Measurements from ENCODE around the genes ACTR3B and CNPY1.

GRCh38 chr7:152460419-152460883 lies 24.6 kb upstream of the KMT2C start:
- RRBS, result no CpG with 5 or more reads among the region's 6 CpGs
CAGE:
- cytosol, long polyA plus RNA, result no peak
- long polyA plus RNA, result no peak
- nucleus, long polyA plus RNA, result no peak

- RRBS, result 1% methylated on average over 24 of the region's 35 CpGs
CAGE:
- cytosol, long polyA plus RNA, result no peak
- long polyA plus RNA, result no peak
- nucleus, long polyA plus RNA, result no peak
Measured at GRCh38 chr7:152463520-152463892, 27.7 kb upstream of the KMT2C start.

GRCh38 chr7:152759251-152759942 lies at the start of gene ACTR3B:
Gene ACTR3B, plus strand, starts transcription at chr7:152759752.
- RRBS, result 2% methylated on average over 34 of the region's 56 CpGs
CAGE:
- cytosol, long polyA plus RNA, result no peak
- long polyA plus RNA, result no peak
- nucleus, long polyA plus RNA, result no peak

GRCh38 chr7:153404334-153405775 lies 645.3 kb downstream of the ACTR3B start:
- RRBS, result 6% methylated on average over 3 of the region's 20 CpGs
CAGE:
- cytosol, long polyA plus RNA, result no peak
- long polyA plus RNA, result no peak
- nucleus, long polyA plus RNA, result no peak

DNA sequence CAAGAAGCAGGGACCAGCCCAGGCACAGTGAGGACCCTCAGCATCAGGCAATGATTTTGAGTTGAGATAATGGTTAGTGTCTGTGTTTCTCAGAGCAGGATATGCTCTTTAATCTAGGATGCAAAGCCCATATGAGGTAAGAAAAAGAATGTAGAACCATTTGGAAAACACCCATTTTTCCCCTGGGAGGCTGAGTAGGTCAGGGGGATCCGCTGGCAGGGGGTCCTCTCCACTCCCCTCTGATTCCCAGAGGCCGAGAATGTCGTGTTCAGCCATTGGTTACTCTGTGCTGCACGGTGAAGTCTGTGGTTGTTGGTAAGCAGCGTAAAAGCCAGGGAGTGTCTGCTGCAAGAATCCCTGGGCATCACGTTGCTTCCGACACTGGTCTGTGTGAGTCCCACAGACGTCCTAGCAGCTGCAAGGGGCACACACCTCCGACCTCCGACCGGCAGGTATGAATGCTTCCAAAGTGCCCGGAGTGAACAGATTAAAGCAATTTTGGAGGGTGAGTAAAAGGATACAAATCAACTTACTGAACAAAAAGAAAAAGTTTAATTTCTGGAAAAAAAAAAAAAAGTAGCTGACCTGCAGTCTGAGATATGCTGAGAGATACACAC lies 132.0 kb downstream of the DPP6 start:
- RRBS, result no CpG with 5 or more reads among the region's 12 CpGs
CAGE:
- cytosol, long polyA plus RNA, result no peak
- long polyA plus RNA, result no peak
- nucleus, long polyA plus RNA, result no peak

- RRBS, result no CpG with 5 or more reads among the region's 14 CpGs
CAGE:
- cytosol, long polyA plus RNA, result no peak
- long polyA plus RNA, result no peak
- nucleus, long polyA plus RNA, result no peak
Measured at GRCh38 chr7:154968305-154969366, 34.3 kb downstream of the PAXIP1 start.

DNA sequence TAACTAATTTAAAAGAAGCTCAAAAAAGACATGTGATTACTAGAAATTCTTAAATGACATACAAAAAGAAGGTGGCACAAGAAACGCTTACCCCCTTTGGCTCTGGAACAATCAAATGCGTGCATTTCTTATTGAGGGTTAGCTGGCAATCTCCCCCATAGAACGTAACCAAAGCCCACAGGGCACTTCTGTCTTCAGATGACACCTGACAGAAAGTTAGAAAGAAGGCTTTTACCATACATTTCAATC lies 19.9 kb downstream of the PAXIP1 start:
- RRBS, result no CpG with 5 or more reads among the region's 3 CpGs
CAGE:
- cytosol, long polyA plus RNA, result no peak
- long polyA plus RNA, result no peak
- nucleus, long polyA plus RNA, result no peak

- RRBS, result no CpG with 5 or more reads among the region's 8 CpGs
CAGE:
- cytosol, long polyA plus RNA, result no peak
- long polyA plus RNA, result no peak
- nucleus, long polyA plus RNA, result no peak
Measured at GRCh38 chr7:155000340-155001050, 2.4 kb downstream of the PAXIP1 start.

- RRBS, result no CpG with 5 or more reads among the region's 17 CpGs
CAGE:
- cytosol, long polyA plus RNA, result no peak
- long polyA plus RNA, result no peak
- nucleus, long polyA plus RNA, result no peak
Measured at GRCh38 chr7:155166565-155167134, 96.5 kb downstream of the HTR5A start.

DNA sequence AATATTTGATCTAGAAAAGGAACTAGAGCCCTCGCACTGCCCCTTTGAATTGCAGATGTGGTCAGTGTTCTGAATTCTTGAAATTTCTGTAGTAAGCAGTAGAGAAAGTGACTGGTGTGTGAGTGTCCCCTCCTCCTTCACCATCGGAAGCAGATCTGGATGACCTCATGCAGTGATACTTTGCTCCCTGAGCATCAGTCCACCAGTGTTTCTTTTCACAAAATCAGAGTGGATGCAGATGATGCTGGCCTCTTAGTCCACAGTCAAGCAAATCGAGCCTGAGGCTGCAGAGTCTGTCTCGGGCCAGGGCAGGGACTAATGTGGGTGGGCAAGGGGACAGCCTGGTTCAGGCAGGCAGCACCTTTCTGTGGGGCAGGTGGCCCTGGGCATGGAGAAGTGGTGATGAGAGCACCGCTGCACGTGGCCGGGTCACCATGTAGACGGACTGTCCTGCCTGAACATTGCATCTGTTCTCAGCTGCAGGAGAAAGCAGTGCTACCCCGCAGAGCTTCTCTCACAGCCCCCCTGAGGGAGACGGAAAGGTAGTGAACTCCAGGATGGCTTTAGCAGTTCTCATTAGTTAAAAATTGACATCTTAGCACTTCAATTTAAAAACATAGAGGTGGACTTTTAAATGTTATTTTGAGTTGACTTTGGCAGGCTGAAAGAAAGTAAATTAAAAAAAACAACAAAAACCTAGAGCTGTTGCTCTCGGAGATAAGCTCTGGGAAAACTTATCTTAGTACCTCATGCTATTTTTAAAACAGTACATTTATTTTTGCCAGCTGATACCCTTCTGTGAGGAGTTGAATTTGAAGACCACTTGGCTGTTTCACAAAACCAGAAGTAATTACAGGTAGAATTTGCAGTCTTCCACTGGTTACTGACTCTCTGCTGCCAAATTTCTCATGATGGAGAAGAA lies 5.6 kb downstream of the INSIG1 start:
- RRBS, result no CpG with 5 or more reads among the region's 11 CpGs
CAGE:
- cytosol, long polyA plus RNA, result no peak
- long polyA plus RNA, result no peak
- nucleus, long polyA plus RNA, result no peak

- RRBS, result no CpG with 5 or more reads among the region's 4 CpGs
CAGE:
- cytosol, long polyA plus RNA, result no peak
- long polyA plus RNA, result no peak
- nucleus, long polyA plus RNA, result no peak
Measured at GRCh38 chr7:155306533-155306797, 8.8 kb downstream of the INSIG1 start.

- RRBS, result 5% methylated on average over 3 of the region's 64 CpGs
CAGE:
- cytosol, long polyA plus RNA, result no peak
- long polyA plus RNA, result no peak
- nucleus, long polyA plus RNA, result no peak
Measured at GRCh38 chr7:155381768-155382446, 76.0 kb upstream of the EN2 start.

GRCh38 chr7:155414689-155414961 lies 43.3 kb upstream of the EN2 start:
- RRBS, result no CpG with 5 or more reads among the region's 5 CpGs
CAGE:
- cytosol, long polyA plus RNA, result no peak
- long polyA plus RNA, result no peak
- nucleus, long polyA plus RNA, result no peak

GRCh38 chr7:155459934-155460437 lies 2.1 kb downstream of the EN2 start:
- RRBS, result 9% methylated on average over 7 of the region's 27 CpGs
CAGE:
- cytosol, long polyA plus RNA, result no peak
- long polyA plus RNA, result no peak
- nucleus, long polyA plus RNA, result no peak

- RRBS, result no CpG with 5 or more reads among the region's 3 CpGs
CAGE:
- cytosol, long polyA plus RNA, result no peak
- long polyA plus RNA, result no peak
- nucleus, long polyA plus RNA, result no peak
Measured at GRCh38 chr7:155546426-155546993, at the start of gene CNPY1. Gene CNPY1, minus strand, starts transcription at chr7:155546559.

GRCh38 chr7:155646480-155646871 lies 2.0 kb downstream of the RBM33 start:
- RRBS, result no CpG with 5 or more reads among the region's 7 CpGs
CAGE:
- cytosol, long polyA plus RNA, result no peak
- long polyA plus RNA, result no peak
- nucleus, long polyA plus RNA, result no peak

GRCh38 chr7:155768259-155768589 lies 44.0 kb downstream of the SHH start:
- RRBS, result no CpG with 5 or more reads among the region's 4 CpGs
CAGE:
- cytosol, long polyA plus RNA, result no peak
- long polyA plus RNA, result no peak
- nucleus, long polyA plus RNA, result no peak

DNA sequence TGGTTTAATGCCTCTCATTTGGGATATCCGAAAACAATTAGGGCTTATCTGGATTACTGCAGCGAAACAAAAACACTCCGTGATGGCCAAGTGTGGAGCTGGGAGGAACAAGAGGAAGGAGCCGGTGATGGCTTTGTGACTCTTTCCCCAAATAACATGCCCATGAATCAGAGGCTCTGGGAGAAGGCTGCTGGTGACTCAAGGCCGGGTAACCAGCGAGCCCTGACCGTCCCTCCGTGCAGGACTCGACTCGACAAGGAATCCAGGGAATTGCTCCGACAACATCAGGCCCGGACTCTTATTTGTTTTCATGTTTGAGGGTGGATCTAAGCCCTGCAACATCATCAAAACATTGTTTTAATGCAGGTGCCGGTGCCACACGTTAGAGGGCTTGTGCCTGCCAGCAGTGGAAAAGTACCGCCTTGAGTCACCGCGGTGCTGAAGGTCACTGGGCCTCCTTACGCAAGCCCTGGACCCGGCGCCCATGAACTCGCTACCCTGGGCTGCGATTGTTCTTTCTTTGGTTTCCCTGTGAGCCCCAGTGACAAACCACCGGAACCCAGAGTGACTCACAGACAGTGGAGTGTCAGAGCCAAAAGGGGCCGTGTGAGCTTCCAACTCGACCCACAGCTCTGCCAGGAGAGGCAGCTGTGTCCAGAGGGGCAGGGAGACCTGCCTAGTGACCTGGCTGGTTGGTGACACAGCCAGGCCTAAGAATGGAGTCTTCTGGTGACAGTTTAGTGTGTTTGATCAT lies 139.3 kb upstream of the SHH start:
- RRBS, result 5% methylated on average over 15 of the region's 25 CpGs
CAGE:
- cytosol, long polyA plus RNA, result no peak
- long polyA plus RNA, result no peak
- nucleus, long polyA plus RNA, result no peak

- RRBS, result no CpG with 5 or more reads among the region's 5 CpGs
CAGE:
- cytosol, long polyA plus RNA, result no peak
- long polyA plus RNA, result no peak
- nucleus, long polyA plus RNA, result no peak
Measured at GRCh38 chr7:156055062-156055434, 242.8 kb upstream of the SHH start.

DNA sequence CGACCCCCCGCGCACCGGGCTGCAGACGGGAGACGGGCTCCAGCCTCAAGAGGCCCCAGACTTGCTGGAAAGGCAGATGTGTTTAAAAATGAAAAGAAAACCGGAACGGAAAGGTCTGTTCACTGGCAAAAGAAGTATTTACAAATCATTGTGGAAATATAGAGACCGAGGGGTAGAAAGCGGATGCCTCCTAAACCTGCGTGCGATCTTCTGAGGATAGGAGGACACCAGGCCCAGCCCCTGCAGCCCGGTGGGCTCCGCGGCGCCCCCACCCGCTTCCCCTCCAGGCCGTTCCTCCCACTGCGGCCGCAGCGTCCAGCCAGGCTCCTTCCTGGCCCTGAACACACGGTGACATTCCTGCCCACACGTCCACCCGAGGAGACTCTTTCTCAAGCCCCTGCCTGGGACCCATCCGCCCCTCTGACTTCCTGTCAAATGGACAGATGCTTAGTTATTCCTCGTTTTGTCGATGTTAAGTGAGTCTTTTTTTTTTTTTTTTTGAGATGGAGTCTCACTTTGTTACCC lies 32.5 kb upstream of the RNF32 start:
- RRBS, result 12% methylated on average over 6 of the region's 27 CpGs
CAGE:
- cytosol, long polyA plus RNA, result no peak
- long polyA plus RNA, result no peak
- nucleus, long polyA plus RNA, result no peak

All from SK-N-SH (cell line).